Glomerular endothelial cell (primary cell): ENCODE measurements around a stretch of chr3.

GRCh38 chr3:126782504-126783026 lies 78.5 kb downstream of the CHCHD6 start:
- RAMPAGE, long total RNA, result no peak

DNA sequence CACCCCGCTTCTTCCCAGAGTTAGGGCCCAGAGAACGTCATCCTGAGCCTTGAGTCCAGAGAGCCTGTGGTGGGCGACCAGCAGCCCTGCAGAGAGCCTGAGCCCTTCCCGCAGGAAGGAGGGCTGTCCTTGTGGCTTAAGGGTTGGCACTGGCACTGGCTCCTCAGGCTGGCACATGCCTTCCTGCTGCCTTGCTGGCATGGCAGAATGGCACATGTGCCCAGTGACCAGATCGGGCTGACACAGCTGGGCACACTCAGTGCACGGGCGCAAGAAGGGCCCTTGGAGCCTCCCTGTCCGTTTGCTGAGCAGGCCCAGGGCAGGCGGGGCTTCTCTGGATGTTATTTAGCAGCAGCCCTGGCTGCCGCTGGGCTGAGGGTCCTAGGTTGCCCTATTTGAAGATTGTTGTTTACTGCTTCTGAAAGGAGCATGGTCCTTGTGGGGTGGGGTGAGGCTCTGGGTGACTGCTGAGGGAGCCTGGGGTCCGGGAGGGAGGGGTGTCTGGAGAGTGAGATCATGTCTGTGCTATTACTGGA lies 50.3 kb upstream of the PLXNA1 start:
- RAMPAGE, long total RNA, result no peak

DNA sequence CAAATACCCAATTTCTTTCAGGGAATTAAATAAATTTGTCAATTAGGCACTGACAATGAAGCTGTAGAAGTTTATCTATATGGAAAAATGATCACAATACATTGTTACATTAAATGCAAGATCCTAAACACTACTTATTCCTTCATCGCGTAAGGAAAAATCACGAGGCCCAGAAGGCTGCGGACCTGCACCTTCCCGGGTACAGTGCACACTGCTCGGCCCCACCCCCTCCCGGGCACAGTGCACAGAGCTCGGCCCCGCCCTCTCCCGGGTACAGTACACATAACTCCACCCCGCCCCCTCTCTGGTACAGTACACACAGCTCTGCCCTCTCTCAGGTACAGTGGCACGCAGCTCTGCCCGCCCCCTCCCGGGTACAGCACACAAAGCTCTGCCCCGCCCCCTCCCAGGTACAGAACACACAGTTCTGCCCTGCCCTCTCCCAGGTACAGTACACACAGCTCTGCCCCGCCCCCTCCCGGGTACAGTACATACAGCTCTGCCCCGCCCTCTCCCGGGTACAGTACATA lies 16.1 kb upstream of the PRR20G start:
- RAMPAGE, long total RNA, result no peak

DNA sequence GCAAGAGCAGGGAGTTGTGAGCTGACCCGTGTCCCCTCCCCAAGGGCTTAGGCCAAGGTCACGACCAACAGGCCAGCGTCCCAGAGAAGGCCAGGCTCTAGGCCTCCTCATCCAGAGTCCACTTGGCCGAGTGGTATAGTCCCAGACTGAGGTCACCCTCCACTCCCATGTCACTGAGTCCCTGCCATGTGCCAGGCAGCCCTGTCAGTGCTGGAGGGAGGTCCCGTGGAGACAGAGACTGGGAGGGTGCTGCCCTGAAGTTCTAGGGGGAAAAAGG lies 44.0 kb downstream of the TPRA1 start:
- RAMPAGE, long total RNA, result no peak

DNA sequence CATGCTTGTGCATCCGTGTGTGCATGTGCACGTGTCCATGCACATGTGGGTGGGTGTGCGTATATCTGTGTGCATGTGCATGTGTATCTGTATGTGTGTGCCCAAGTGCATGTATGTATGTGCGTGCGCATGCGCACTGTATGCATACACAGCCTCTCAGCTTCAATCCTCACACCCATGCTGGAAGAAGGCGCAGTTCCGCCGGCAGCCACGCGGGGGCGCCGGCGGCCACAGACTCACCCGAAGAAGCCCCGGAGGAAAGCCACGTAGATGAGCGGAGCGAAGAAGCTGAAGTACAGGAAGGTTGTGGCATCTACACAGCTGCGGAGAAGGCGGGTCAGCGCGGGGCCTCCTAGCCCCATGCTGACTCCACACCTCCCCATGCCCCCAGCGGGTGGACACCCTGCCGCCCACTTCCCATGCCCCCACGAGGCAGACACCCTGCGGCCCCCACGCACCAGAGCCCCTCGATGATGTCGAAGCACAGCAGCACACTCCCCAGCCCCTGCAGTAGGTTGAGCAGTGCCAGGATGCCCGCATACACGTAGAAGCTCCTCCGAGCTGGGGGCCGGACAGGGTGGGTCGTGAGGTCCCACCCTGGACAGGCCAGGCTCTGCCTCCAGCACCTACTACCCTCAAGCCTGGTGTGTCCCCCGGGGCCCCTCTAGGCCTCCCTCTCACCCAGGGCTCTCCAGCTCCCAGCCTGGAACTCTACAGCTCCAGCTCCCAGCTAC lies 15.4 kb downstream of the TPRA1 start:
- RAMPAGE, long total RNA, result no peak

GRCh38 chr3:127676721-127677455 lies 4.1 kb downstream of the ABTB1 start:
- RAMPAGE, long total RNA, result no peak

DNA sequence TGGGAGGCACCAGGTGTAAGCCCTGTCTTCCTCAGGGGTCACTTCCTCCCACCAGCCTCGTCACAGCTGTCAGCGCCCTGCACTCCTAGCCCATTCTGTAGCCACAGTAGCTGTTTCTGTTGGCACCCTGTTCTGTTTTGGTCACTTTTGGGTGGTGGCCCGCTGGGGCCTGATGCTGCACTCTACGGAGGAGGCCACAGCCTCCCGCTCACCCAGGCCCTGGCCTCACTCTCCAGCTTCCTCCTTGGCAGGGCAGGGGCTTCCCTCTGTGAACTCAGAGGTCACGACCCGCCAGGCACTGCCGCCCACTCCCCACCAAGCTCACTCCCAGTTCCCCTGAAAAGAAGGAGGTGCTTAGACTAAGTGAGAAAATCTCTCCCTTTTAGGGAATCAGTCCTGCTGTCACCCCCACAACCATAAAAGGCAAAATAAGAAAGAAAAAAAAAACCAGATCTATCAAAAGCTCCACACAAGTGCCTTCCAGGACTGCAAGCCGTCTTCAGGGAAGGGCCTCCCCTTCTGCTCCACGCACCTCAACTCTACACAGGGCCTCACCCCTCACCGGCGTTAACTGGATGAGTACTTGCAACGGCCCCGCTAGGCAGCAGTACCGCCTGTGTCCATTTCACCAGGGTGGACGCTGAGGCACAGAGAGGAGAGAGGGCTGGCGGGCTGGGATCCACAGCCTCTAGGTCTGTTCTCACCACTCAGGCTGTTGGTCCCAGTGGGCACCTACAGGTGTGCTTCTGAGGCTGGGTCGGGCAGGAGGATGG lies 68.2 kb downstream of the MGLL start:
- RAMPAGE, long total RNA, result no peak

GRCh38 chr3:127766974-127767810 lies 55.1 kb downstream of the MGLL start:
- RAMPAGE, long total RNA, result no peak

GRCh38 chr3:127813090-127813897 lies 9.0 kb downstream of the MGLL start:
- RAMPAGE, long total RNA, result no peak

DNA sequence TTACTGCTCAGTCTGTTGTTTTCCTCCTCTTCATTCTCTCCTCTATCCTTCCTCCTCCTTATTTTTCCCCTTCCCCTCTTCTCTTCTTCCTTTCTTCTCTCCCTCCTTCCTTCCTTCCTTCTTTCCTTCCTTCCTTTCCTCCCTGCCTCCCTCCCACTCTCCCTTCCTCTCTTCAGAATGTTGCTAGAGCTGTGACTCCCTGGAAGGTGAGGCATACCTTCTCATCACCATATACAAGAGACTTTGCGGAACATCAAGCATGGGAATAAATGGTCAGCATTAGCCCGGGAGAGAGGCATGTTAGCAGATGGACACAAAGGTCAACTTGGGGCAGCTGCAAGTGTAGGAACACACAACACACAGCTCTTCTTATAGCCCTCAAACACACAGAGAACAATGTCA lies 8.4 kb downstream of the MGLL start:
- RAMPAGE, long total RNA, result no peak

DNA sequence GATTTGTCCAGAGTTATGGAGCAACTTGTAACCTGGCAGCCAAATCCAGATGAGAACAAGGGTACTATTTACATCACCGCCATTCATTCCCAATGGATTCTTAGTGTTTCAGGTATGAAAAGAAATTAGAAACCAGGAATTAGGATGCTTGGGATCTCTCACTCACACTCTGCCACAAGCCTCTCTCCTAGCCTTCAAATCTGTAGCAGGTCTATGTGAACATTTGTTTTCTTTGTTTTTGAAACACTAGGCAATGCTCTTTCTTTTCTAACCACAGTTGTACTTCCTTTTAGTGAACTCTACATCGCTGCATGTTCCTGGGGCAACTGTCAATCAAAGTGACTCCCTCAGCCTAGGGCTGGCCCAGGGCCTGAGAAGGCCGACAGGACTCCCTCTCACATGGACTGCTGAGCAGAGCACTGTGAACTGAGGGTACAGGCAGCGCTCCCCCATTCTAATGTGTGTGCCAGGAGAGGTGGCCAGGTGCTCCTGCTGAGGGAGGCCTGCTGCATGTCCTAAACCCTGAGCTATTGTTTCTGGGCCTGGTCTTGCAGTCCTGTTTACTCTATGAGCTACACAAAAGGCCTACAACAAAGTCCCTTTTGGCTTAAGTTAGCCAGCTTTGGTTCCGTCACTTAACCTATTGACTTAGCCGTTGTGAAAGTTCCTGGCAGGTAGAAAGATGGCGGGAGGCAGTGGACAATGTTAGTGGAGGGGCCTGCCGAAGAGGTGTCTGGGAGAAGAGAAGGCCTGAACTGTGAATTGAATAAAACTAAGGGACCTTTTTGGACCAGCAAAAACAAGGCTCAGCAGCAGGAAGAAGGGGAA lies 14.2 kb upstream of the MGLL start:
- RAMPAGE, long total RNA, result no peak

- RAMPAGE, long total RNA, result no peak
Observed at GRCh38 chr3:127986753-127987395, 65.4 kb upstream of the SEC61A1 start.

DNA sequence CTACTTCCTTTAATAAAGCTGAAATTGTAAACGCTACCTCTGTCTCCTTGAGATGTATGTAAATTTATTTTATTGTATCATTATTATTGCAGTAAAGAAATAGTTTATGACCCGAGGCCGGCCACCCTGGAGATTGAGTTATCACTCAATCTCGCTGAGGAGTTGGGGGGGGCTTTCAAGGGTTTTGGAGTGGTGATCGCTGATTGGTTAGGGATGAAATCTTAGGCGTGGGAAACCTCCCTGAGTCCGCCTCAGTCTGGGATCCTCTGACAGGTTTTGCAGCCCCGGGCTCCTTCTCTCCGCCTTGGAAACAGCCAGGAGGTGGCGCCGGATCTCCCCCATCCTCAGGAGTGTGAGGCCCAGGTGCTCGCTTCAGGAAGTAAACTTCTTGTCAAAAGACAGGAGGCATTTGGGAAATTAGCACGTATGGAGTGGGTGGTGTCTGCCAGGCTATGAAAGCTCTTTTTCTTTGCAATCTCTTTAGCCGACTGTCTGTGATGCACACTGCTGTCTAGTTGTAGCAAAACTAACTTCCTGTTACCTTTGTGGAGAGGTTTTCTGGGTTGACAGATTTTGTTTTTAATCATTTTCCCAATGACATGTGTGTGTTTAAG lies 41.1 kb upstream of the SEC61A1 start:
- RAMPAGE, long total RNA, result no peak

GRCh38 chr3:128076264-128076642 lies 24.0 kb downstream of the SEC61A1 start:
- RAMPAGE, long total RNA, result no peak

- RAMPAGE, long total RNA, result no peak
Observed at GRCh38 chr3:128235315-128236087, 82.2 kb downstream of the EEFSEC start.

- RAMPAGE, long total RNA, result no peak
Observed at GRCh38 chr3:128297735-128298179, 144.5 kb downstream of the EEFSEC start.

- RAMPAGE, long total RNA, result no peak
Observed at GRCh38 chr3:128343456-128343975, 123.2 kb downstream of the DNAJB8 start.

DNA sequence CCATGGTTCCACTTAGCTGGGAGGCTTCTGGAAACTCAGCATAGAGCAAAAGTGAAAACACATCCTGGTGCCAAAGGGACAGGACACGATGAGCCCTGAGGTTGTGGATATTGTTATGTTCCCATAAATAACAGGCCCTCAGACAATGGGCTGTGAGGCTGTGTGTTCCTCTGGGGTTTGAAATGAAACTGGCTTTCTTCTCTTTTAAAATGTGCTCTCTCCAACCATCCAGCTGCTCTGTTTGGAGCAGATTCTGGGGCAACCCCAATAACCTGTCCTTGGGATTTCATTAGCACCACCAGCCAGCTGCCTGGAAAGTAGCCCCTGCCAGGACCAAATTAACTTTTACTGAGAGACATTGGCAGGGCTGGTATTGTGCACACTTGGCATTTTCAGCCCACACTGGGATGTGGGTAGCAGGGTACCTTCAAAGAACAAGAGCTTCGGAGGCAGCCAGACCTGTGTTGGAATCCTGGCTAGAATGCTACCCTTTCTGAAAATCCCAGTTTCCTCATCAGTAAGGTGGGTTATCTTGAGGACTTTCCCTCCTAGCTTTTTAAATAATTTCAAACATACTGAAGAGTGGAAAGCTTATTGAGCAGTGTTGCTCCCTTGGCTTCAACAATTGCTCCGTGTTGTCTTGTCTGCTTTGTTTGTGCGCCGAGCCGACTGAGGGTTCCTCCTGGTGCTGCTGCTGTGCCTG lies 97.4 kb downstream of the DNAJB8 start:
- RAMPAGE, long total RNA, result no peak

- RAMPAGE, long total RNA, result no peak
Observed at GRCh38 chr3:128480007-128480790, 12.8 kb downstream of the GATA2 start.

- RAMPAGE, long total RNA, result no peak
Observed at GRCh38 chr3:128503044-128503620, 10.1 kb upstream of the GATA2 start.